HT-29 (cell line): ENCODE measurements around the genes NOTCH2NLB and H3C14.

- RAMPAGE, long total RNA = no peak
Measured at GRCh38 chr1:147669284-147670343, 710 bp downstream of the ACP6 start.

GRCh38 chr1:147757679-147758311, 2.6 kb downstream of the GJA5 start:
- RAMPAGE, long total RNA = no peak

DNA sequence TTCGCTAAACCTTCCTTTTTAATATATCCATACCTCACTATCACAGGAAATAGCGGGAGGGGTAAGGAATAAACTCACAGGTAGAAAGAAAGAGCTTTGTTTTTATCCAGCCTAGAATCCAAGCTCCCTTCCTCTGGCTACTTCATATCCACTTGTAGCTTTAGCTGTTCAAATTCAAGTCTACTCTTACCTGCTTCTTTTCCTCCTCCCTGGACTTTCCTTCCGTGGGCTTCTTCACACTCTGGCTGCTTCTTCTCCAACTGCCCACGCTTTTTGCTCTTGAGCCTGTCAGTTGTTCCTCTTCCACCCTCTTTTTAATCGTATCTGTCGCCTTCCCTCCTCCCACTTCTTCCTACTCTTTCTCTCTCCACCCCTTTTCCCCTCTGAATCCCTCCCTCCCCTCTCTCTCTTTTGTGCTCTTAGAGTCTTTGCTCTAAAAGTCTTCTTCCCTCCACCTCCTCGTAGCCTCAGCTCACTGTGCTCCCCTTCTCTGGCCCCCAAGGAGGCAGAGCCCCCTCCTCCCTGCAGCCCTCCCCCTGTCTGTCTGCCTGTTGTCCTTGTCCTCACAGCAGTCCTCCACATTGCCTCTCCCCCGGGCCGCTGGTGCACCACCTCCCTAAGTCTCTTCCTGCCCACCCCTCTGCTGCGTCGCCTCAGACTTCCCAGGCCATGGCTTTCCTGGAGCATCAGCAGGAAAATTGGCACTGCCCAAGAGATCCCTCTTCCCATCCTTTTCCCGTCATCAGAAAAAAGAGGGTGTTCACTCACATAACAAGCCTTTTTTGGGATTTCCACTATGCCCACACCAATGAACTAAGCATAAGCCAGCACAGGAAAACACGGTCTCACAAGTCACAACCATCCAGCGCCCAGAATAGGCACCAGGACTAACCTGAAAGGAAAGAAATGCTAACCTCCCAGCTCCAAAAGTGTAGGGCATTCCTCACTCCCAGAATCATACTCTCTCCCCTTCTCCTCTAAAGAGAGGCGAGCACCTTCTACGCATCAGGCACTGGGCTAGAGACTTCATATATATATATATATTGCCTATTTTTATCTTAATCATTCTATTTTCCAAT, 13.0 kb upstream of the GJA5 start:
- RAMPAGE, long total RNA = no peak

GRCh38 chr1:148150148-148150506, 2.0 kb downstream of the NBPF11 start:
- RAMPAGE, long total RNA = no peak

GRCh38 chr1:148151120-148151306, 1.1 kb downstream of the NBPF11 start:
- RAMPAGE, long total RNA = no peak

GRCh38 chr1:148262887-148263379, 110.9 kb upstream of the NBPF11 start:
- RAMPAGE, long total RNA = no peak

DNA sequence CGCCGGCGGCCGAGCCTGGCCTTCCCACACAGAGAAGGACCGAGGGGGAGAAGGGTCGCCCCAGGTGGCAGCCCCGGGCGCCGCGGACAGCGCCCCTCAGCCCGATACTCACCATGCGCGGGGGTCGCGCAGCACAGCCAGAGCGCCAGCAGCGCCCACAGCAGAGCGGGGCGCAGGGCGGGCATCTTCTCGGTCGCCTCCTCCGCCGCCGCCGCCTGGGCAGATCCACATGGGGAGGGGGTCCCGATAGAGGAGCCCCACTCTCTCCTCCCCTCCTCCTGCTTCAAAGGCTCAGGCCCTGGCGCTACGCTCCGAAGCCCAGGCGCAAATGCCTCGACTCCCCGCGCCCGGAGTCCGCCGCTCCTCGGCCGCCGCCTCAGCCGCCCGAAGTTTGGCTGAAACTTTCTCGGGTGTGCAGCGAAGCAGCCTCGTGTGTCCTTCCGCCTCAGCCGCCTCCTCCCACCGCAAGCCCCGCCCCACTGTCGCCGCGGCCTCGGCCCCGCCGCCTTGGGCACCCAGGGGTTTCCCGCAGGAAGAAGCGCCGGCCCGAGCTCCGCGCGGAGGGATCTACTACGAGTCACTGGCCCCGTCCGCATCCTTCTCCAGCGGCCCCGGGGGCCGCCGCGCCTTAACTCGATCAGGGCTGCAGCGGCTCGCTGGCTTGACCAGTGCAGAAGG, at the start of gene NOTCH2NLB:
Gene NOTCH2NLB (minus strand): TSS at position 397 of the 678 bp plus-strand sequence.
- RAMPAGE, long total RNA = no peak

DNA sequence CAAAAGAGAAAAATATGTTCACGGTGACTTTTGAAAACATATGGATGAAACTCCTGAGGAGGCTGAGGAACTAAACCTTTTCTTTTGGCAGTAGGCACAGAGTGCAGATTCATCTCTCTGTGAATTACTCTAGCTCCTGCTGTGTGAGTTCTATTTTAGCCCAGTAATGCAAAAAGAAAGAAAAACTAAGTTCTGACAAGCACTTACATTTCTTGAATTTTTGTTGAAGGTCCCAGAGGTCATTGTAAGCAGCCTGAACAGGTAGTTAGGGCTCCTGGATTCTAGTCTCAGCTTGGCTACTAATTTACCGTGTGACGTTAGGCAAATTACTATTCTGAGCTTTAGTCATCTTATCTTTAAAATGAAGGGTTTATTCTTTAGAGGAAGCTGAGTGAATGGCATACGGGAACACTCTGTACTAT, 125.7 kb upstream of the NBPF9 start:
- RAMPAGE, long total RNA = no peak

DNA sequence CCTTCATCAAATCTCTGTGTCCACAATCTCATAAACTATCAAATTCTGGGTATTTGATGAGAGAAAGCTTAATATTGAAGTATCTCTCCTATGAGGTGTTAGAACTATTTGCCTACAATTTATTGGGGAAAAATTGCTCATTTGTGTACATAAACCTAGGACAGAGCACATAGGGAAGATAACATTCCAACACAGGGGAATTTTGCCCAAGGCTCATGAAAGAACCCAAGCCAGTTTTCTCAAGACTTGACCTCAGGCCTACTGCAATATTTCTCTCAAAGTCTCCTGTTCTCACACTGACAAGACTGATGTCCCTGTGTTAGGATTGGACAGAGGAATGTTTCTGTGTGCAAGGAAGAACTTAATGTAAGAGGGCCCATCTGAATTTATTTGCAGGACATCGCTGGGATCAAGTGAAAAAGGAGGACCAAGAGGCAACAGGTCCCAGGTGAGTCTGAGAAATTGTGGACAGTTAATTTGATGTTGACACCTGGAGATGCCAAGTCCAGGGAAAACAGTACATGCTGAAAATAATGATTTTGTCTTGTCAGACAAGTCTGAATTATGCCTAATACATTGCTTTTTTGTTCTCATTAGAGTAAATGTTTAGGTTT, 12.2 kb downstream of the NBPF19 start:
- RAMPAGE, long total RNA = no peak

GRCh38 chr1:149841004-149841600, at the start of gene H3C14:
Gene H3C14 (minus strand): TSS chr1:149841208.
- RAMPAGE, long total RNA = no peak

DNA sequence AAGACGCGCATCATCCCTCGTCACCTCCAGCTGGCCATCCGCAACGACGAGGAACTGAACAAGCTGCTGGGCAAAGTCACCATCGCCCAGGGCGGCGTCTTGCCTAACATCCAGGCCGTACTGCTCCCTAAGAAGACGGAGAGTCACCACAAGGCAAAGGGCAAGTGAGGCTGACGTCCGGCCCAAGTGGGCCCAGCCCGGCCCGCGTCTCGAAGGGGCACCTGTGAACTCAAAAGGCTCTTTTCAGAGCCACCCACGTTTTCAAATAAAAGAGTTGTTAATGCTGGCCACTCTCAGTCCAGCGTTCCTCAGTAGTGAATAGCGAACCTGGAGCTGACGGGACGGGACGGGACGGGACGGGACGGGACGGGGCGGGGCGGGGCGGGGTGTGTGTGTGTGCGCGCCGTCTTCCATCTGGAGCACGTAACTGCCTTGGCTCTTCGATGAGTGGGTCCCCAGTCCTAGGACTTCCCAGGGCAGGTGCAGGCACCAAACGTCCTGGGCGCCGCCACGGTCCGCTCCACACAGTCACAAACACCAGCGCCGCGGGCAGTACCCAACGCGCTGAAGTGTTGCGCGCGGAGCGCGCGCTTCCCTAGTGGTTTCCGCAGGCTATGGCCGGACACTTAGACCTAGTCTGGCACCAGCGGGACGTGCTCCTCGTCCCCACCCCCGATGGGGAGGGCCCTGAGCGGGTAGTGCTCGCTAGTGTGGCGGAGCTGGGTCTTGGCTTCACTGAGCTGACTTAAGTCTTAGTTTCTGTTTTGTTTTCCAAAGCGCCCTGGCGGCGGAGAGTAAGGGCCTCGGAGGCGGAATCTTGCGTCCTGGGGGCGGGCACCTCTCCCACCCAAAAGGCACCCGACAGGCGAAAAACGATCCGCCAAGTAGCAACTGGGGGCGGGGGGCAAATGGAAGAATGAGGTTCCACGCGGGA, 745 bp downstream of the H2AC19 start:
- RAMPAGE, long total RNA = no peak

- RAMPAGE, long total RNA = no peak
Measured at GRCh38 chr1:149888096-149888688, 427 bp upstream of the H2AC21 start.

GRCh38 chr1:149941799-149942145, 5.1 kb upstream of the MTMR11 start:
- RAMPAGE, long total RNA = no peak

DNA sequence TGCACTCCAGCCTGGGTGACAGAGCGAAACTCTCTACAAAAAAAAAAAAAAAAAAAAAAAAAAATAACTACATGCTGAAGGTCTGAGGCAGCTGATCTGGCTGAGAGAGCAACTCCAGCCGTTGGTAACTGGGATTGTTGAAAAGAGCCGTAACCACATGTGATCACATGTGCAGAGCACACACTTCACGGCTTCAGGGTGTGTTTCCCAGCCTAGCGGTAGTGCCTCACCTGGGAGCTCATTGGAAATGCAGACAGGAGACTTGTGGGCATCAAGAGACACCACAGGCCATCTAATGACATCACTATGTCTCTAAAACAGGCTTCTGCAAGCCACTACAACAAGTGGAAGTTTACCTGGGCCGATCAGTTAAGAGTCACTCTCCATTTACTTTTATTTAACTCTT, 11.8 kb upstream of the OTUD7B start:
- RAMPAGE, long total RNA = no peak

DNA sequence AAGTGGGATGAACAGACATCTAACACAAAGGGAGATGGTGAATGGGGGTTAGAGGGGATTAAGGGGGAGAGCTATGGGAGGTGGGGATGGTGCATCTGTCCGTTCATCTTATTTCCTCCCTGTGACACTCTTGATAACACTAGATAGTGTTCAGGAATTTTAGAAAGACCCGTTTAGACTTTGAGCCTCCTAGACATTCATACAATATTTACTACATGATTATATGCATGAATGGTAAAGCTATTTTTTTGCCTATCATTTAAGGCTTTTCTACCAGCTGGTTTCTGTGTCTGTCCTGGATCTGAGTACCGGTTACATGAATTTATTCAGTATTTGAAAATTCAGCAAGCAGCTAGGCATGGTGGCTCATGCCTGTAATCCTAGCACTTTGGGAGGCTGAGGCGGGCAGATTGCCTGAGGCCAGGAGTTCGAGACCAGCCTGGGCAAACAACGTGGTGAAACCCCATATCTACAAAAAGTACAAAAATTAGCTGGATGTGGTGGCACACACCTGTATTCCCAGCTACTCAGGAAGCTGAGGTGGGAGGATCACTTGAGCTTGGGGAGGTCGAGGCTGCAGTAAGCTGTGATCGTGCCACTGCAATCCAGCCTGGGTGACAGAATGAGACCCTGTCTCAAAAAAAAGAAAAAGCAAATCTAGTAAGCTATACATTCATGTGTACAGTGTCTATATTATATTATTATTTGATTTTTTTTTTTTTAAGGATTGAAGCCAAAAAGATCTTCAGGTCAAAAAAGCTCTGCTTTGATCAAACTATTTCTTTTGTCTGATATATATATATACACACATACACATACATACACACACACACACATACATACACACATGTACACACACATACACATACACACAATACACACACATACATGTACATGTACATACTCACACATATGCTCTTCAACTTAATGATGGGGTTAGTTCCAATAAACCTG, 17.2 kb upstream of the RPRD2 start:
- RAMPAGE, long total RNA = no peak

GRCh38 chr1:150473096-150474066, 13.8 kb upstream of the TARS2 start:
- RAMPAGE, long total RNA = no peak

DNA sequence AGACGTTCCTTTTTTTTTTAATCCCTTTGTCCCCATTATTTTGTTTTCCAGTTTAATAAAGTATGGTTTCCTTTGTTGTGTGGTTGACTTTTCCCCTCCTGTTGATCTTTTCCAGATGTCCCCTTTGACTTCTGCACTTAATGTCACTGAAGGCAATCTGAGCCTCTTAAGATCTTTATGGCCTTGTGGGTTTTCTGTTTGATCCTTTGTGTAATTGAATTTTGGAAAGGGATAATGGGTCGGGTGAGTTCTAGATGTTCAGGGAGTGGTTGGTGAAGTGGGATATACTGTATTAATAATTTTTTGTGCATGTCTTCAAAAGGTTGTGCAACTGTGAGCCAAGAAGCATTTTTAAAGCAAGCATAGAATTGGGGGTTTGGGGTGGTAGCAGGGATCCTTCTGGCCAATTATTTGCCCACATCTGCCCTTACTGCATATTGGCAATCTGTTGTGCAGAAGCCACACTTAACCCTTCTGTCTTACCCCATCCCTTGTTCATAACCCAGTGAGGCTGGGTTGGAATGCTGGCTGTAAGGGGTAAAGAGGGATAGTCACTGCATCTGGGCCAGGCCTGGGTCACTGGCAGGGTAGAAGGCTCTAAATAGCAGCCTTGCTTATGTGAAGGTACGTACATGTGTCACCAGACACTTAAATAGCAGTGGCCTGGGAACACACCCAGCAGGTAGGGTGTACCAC, 10.1 kb upstream of the TARS2 start:
- RAMPAGE, long total RNA = no peak

DNA sequence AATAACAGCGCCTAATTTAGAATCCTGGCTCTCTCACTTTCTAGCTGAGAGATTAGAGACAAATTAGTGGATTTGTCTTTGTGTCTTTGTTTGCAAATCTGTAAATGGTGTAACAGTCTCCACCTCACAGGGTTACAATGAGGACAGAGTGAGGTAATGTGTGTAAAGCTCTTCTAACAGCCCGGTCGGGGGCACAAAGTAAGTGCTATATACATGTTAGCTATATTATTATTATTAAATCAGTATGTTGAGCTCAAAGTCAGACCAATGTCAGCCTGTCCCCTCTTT, 5.0 kb upstream of the ADAMTSL4 start:
- RAMPAGE, long total RNA = no peak

- RAMPAGE, long total RNA = no peak
Measured at GRCh38 chr1:150550584-150551489, 1.6 kb downstream of the ADAMTSL4 start.

GRCh38 chr1:150558839-150559619, 9.8 kb downstream of the ADAMTSL4 start:
- RAMPAGE, long total RNA = no peak